OCI-LY7 (cell line): ENCODE data around the gene SAG.

DNA sequence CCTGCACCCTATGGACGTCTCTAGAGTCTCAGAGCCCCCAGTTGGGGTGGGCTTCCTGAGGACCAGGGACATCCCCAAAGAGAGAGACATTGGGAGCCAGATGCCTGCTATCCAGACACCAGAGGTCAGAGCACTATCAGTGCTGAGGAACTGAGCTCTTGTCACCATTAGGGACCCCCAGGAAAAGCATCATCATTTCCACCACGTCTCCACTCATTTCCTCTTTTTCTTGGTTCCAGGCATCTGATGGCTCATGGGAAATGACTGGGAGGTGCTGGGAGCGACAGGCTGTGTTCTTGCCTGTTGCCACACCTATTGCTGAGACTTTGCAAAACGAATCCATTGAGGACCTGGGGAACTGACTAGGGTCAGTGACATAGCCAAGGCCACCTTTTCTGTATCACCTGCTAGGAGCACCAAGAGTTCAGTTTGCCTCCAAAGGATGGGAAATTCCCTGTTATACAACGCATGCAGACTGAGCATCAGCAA, 9.5 kb downstream of the NEU2 start:
- PRO-cap: no peak
- RAMPAGE, long total RNA: no peak

GRCh38 chr2:233083148-233084296, 23.4 kb downstream of the INPP5D start:
- PRO-cap: no peak
- RAMPAGE, long total RNA: no peak

DNA sequence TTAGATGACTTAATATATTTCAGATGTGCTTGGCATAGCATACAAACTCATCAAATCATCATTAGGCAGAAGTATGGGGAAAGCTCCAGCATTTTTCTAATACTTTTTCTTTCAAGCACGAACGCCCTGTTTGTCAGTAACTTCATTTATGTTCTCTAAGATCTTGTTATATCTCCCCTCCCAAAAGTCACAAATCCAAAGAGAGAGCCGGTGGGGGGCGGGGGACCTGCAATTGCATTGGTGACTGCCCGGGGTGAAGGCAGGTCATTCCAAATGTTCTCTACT, 82.9 kb downstream of the INPP5D start:
- PRO-cap: no peak
- RAMPAGE, long total RNA: no peak

- PRO-cap: no peak
- RAMPAGE, long total RNA: no peak
Observed at GRCh38 chr2:233161521-233161993, 89.9 kb upstream of the ATG16L1 start.

- PRO-cap: no peak
- RAMPAGE, long total RNA: no peak
Observed at GRCh38 chr2:233171579-233172293, 79.7 kb upstream of the ATG16L1 start.

GRCh38 chr2:233190561-233191222, 60.8 kb upstream of the ATG16L1 start:
- PRO-cap: no peak
- RAMPAGE, long total RNA: no peak

DNA sequence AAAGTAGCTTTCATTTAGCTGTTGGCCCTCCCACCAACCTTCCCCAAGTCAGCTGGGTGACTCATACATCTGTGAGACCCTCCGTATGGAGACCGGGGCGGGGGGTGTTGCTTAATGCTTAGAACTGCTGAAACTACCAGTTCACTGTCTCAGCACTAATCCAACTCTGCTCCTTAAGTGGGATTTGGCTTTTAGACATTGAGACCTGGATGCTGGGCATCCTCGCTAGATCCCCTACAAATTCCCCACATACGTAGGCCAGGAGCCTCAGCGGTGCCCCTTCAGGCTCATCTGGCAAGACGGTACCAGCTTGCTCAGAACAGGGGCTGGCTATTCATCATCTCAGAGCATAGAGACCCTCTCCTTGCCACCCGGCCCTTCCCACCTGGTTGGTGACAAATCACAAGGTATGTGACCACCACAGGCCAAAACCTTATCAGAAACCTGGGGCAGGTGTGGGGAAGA, at the start of gene SAG:
Gene SAG, plus strand, starts transcription at position 201 of the 465 bp plus-strand sequence.
- PRO-cap: no peak
- RAMPAGE, long total RNA: no peak

- PRO-cap: no peak
- RAMPAGE, long total RNA: no peak
Observed at GRCh38 chr2:233353192-233353986, 905 bp upstream of the DGKD start.

- PRO-cap: no peak
- RAMPAGE, long total RNA: no peak
Observed at GRCh38 chr2:233388068-233388627, 33.9 kb downstream of the DGKD start.

GRCh38 chr2:233557415-233557910, 9.1 kb downstream of the USP40 start:
- PRO-cap: no peak
- RAMPAGE, long total RNA: no peak

- PRO-cap: no peak
- RAMPAGE, long total RNA: no peak
Observed at GRCh38 chr2:233693031-233693492, 372 bp downstream of the UGT1A6 start.

- PRO-cap: no peak
- RAMPAGE, long total RNA: no peak
Observed at GRCh38 chr2:233821997-233822482, 32.3 kb downstream of the HJURP start.

DNA sequence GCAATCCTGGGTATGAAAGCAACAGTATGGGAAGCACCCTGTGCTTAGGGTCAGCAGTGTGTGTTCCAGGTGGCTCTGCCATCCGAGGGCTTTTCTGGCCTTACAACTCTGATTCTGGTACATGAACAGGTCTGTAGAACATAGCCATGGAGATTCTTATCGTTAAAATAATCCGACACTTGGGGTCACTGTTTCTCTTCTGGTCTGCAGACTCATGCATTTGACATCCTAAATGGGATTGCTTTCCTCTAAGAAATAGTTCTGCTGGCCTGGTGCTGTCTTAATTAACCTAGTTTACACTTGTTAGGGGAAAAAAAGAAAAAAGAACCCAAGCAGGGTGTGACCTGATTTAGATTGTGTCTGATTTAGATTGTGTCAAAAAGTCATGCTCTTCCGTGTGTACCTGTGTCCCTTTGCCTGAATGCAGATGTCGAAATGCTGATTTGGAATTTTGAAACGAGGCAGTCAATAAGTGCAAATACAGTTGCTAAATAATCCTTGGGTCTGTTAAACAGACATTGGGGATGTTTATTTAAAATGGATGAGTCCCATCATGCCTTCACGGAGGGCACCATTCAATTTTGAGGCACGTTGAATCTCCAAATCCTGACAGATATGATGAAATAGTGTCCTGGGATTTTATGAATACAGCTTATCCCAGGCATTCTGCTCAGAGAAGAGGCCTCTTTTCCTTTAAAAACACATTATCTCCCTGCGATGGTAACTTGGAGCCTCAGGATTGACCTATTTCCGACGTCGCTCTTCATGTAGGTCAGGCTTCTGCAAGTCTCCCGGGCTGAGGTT, 59.7 kb downstream of the TRPM8 start:
- PRO-cap: no peak
- RAMPAGE, long total RNA: no peak

DNA sequence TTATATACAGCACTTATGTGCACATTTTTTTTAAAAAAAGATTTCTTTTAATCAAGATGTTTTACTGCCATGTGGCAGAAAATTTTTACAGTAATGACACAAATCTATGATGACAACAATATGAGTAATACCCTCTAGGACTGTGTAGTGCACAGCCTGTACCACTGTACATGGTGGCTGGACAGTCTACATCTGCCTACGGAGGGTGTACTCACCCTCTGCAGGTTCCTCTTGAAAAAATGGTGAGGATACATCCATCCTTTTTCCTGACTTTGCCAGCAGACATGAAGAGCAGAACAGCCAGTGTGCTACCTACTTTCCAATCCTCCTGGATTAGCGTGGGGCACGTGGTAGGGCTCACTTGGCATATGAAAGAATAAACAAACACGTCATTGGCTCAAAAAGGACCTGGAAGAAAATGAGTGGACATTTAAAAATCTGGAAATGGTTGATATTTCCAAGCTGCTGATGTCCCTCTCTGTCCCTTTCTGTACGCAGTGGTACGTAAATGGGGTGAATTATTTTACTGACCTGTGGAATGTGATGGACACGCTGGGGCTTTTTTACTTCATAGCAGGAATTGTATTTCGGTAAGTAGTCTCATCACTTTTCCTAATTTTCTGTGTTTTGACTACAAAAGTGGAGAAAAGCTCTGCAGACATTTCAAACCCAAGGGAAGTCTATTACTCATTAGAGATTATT, 62.7 kb downstream of the TRPM8 start:
- PRO-cap: no peak
- RAMPAGE, long total RNA: no peak

GRCh38 chr2:234025335-234025944, 25.1 kb upstream of the SPP2 start:
- PRO-cap: no peak
- RAMPAGE, long total RNA: no peak

DNA sequence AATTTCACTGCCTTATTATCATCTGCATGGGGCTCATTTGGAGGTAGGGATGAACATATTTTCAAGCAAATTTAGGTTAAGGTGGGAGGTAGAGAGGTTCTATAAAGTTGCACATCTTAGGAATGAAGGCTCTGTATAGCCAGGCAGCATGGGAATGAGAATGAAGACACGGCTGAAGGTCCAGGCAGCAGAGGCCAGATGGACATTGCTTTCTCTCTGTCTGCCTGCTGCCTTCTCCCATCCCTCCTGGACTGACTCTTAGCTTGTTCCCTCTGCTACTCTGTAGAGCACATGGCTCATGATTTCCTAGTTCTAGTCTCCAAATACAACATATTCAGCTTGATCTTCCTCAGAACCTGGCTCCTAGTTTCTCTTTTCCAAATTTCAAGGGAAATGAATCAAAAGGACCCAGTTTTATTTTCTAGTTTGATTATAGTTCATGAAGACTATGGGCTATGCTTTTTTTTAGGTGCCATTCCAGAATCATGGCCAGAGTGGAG, 1.2 kb downstream of the SPP2 start:
- PRO-cap: no peak
- RAMPAGE, long total RNA: no peak

DNA sequence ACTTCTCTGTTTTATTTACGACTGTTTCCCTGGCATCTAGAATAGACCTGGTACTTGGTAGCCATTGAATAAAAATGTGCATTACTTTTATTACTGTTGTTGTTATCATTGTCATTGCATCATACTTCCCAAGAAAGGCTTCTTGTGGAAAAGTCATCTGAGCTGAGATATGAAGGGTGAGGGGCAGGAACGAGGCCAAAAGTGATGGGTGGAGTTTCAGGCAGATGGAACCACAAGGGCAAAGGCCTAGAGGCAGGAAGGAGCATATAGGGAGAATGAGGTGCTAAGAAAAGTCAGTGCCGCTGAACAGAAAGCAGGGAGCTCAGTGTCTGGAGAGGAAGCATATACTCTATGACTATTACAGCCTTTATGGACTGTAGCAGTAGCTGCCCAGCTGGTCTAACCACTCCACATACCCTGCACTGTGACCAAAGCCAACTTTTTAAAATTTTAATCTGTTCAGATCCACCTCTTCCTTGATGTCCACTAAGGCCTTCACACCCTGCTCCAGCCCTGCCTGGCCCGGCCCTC, 219.3 kb downstream of the SPP2 start:
- PRO-cap: no peak
- RAMPAGE, long total RNA: no peak

DNA sequence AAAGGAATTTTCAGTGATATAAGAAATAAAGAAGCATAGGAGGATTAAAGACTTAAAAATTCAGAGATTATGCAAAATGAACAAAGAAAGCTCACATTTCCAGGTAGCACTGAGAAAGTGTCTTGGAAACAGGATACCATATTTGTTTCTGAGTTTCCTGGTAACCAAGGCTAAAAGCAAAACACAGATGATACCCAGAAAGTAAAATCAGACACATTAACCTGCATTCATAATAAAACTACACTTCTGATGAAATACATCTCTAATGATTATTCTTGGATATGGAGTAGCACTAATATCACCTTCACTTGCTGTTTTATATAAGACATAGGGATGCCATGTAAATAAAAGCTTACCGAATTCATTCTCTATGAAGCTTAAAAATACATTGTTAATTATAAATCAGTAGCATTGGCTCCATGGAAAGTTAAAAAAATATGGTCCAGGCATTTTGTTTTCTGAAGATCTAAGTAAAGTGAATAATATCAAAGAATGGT, 173.7 kb downstream of the ARL4C start:
- PRO-cap: no peak
- RAMPAGE, long total RNA: no peak

GRCh38 chr2:234348034-234348541, 148.8 kb downstream of the ARL4C start:
- PRO-cap: no peak
- RAMPAGE, long total RNA: no peak

DNA sequence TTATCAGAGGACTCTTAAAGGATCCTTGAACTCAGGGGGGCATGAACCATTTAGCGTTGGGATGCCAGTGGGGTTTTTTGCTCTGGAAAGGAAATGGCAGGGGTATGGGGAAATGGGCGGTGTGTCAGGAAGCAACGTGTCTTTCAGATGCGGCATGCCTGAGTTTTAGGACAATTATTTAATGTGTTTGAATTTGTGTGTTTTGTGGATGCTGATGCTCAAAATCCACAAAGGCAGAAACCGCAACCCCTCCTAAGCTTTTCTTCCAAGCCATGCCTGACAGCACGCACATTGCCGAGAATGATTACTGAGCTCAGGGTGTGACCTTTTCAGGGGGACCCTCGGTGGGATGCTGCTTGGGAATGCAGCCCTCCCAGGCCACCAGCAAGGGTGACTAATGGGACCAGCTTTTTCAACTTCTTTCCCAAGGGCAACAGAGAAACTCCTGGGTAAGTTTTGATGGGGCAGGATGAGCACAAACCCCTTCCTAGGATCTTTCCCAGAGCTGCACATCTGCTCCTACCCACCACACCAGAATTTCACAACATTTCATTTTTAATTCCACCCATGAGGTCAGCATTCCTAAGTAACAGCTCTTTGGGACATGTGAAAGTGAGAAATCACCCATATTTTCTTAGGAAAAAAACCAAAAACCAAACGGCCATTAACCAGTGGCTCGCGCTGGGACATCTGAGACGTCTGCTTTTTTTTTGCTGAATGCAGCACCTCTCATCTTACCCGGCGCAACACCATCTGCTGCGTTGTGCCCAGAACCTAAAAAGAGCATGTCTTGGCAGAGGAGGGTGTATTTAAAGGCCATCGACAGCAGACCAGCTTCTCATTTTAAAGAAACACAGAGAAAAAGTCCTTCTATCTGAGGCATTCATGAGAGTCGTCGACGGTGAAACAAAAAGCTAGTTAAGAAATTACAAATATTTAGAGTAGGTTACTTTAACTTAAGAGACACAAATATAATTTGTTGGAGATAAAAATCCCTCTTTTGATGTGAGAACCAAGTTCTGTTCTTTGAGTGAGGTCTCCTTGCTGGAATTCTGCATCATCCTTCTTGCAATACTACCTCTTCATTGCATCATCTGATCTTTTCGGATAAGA, 119.0 kb downstream of the ARL4C start:
- PRO-cap: no peak
- RAMPAGE, long total RNA: no peak